Rectum (tissue), 1 donor: Measurements from ENCODE around the gene TATDN2.

- PRO-cap: bidirectional peak, plus-strand start at chr3:10248497, minus-strand start at chr3:10248257
These were observed at the start of gene TATDN2 for GRCh38 chr3:10248415-10249291. TSS of gene TATDN2 (plus strand) at chr3:10248459.

- PRO-cap: no peak
These were observed 13.6 kb downstream of the GHRL start for GRCh38 chr3:10279232-10279523.

- PRO-cap: no peak
These were observed 41.4 kb downstream of the ATP2B2 start for GRCh38 chr3:10463965-10464489.

DNA sequence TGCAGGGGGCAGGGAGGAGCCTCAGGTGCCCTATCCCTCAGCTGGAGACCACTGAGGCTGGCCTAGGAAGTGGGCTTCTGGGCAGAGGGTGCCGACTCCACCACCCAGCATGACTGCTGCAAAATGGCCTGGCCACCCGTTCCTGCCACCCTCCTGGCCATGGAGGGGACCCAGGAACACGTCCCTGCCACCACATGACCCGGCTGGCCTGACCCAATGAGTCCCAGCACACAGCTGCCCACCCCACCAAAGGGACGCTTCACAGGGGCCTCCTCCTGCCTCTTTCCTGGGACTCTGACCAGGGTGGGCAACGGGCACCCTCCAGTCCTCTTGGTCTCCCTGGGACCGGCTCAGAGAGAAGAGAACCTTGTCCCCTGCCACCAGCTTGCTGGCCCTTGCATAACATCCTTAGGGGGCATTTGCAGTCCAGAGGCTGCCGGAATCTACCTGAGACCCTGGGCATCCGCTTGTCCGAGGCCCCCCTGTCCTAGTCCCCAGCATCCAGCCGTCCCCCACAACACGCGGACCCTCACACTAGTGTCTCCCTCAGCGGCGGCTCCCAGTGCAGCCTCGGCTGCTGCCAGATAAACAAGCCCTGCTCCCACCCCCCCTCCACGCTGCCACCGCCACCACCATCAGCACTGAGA is 554 bp downstream of the ATP2B2 start:
- PRO-cap: no peak

GRCh38 chr3:10508438-10509037 is 3.2 kb upstream of the ATP2B2 start:
- PRO-cap: no peak

- PRO-cap: no peak
These were observed 13.3 kb downstream of the SLC6A1 start for GRCh38 chr3:11005844-11006193.

- PRO-cap: no peak
These were observed 18.3 kb downstream of the SLC6A1 start for GRCh38 chr3:11010726-11011314.

DNA sequence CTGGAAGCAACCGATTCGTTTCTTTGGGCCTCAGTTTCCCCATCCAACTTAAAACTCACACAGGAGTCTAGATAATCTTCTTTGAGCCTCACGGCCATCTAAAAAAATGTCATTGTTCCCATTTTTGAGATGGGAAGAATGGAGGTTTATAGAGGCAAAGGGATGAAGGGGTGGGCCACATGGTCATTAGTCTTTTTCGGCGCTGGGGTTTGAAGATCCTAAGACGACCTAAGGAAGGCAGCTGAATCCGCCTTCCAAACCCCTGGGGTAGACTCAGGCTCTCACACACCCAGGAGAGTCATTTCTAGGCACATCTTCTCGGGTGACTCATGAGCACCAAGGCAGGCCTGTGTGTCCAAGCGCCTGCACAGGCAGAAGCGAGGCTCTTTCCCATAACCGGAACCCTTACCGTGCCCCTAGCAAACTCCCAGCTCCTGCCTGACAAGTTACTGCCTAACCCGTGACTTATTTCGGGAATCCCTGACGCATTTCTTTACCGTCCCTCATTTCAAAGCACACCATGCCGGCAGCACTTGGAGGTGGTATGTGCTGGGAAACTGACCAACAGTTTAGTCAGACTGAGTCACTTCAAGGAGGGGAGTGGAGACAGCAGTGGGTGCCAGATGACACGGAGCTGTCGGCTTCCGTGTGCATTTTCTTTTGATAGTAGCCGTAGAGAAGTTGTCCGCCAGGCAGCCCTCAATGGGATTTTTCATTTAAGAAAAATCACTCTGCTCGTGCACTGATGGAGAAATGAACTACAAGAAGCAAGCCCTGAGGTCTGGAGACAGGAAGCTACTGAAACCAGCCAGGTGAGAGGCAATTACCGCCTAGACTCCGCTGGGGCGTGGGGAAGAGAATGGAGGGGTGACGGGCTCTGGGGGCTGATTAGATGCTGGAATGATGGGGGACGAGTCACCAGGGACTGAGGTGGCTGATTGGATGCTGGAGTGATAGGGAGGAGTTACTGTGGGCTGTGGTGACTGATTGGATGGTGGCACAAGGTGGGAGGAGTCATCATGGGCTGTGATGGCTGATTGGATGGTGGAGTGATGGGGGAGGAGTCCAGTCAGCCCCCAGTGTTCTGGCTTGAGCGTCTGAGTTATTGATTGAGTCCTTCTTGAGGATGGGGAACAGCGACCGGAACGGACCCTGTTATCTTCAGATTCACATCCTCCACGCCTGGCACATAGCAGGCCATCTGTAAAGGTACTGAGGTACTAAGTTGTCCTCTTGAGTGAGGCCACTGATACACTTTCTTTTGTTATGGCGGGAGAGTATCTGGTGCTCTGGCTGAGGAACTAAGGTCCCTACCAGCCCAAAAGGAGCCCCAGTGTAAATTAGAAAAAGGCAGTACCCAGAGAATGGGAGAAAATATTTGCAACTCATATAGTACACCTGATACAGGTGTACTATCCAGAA is 17.2 kb upstream of the HRH1 start:
- PRO-cap: bidirectional peak, plus-strand start at position 1,123 of the sequence, minus-strand start at position 890 of the sequence

DNA sequence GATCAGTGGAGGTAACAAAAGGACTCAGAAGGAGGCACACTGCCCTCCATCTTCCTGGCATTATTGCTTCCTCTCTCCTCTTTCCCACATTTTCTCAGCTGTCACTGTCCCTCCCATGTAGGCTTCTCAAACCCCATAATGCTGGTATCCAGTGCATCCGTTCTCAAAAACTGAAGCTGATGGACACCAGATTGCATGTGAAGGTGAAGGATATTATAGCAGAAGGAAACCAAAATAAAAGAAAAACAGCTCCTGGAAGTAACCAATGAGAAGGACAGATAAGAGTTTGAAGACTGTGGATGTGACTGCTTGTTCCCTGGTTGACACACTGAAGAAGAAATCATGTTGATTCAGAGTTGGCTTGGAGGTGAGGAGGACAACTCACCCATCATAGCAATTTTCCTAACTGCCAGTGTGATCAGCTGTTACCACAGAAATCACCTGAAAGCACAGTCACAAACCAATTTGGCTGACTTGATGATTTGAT is 9.9 kb downstream of the ATG7 start:
- PRO-cap: no peak

- PRO-cap: no peak
These were observed 126.5 kb downstream of the VGLL4 start for GRCh38 chr3:11517055-11517764.

DNA sequence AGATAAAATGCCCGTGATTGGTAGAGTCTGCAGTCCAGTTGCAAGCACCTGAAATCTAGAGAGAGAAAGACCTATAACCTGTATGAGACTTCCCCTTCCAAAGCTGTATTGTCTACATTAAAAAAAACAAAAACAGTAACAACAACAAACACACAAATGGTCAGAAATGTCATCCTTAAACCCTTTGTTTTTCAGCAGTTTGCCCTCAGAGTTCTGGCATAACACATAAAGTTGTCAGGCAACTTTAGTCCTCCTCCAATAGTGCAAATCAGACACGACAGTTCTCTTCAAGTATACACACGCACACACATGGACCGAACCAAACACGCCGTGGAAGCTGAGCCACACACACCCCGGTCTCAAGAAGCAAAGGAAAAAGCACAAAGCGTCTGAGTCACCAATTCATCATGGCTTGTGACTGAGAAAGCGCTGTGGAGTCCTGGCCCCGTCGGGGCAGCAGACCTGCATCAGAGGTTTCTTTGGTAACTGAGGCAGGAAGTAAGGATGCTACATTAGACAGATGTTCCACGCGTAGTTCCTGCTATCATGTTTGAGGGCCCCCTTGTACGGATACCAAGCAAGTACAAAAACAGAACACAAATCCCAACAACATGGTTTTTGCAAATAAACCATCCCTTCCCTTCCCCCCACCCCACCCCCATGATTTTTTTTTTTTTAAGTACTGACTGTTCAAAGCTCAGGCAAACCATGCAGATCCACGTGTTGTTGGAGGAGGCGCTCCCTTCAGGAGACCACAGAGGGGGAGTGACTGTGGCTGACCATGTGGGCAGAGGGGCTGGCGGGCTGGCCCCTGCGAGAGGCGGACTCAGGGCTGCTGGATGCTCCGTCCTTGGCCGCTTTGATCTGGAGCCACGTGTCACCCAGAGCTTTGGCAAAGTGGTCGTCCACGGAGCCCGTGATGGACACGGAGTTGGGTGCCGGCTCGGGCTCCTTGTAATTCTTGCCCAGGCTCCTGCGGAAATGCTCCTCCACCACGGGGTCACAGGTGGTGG is 85.6 kb downstream of the VGLL4 start:
- PRO-cap: no peak

DNA sequence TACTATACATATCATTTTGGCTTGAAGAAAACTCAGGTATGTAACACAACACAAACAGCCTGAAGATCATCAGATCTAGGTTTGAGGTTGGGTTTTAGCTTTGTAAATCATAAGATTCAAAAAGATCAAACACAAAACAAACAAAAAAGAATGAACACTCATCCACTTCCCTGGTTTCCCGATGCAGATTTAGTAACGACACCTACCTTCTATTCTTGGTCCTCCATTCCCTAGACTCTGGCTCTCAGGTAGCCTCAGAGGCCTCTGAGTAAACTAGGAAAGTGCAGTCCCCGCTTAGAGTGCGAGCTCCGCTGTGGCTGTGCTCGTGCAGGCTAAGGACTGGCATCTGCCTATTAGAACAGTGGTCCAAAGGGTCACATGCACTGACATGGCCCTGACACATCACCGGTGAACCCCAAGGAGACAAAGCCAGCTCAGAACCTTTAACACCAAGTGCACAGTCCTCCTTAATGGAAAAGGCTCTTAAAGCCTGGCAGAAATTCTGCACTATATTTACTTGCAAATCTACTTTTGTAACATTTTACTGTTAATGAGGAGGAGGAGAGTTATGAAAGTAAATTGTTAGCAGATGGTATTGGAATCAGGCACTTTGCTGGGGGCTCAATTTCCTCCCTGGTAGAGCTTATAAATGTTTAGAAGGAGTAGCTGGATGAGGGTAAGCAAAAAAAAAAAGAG is 31.2 kb downstream of the VGLL4 start:
- PRO-cap: no peak

DNA sequence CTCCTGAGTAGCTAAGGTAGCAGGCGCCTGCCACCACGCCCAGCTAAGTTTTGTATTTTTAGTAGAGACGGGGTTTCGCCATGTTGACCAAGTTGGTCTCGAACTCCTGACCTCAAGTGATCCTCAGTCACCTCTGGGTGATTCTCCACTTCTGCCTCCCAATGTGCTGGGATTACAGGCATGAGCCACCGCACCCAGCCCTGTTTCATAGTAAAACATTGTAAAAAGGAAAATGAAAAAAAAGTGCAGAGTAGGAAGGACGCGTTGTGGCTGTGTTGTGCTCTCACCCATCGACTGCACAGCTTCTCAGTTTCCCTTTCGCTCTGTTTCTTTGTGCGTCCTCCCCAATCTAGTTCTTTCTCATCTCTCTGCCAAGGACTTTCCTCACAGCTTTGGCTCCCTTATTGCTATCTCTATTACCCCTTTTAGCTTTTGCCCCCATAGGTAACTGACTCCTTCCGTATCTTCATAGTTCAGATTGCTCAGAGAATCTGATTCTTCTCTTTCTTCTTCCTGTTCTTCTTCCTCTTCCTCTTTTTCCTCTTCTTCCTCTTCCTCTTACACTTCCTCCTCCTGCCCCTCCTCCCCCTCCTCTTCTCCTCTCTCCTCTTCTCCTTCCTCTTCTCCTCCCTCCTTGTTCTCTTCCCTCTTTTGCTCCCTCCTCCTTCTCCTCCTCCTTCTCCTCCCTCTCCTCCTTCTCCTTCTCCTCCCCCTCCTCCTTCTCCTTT is 81.0 kb upstream of the VGLL4 start:
- PRO-cap: no peak

- PRO-cap: no peak
These were observed 10.5 kb downstream of the TIMP4 start for GRCh38 chr3:12148109-12148777.

DNA sequence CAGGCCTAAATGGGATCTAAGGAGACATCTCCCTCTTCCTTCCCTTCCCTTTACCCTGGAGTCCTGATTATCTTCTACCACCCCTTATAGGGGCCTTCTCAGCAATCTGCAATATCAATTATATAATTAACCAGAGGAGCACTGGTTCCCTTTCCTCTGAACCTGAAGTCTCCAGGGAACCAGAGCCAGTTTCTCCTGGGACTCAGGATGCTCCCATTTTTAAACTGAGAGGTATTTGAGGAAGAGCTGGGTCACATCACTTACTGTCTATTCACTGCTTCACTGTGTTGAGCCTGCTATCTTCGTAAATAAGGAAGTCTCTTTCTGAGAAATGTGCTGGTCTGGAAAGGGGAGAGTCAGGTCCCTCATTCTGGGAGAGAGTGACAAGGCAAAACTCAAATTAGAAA is 11.3 kb upstream of the TIMP4 start:
- PRO-cap: no peak

GRCh38 chr3:12265847-12266379 is 23.0 kb upstream of the PPARG start:
- PRO-cap: no peak

DNA sequence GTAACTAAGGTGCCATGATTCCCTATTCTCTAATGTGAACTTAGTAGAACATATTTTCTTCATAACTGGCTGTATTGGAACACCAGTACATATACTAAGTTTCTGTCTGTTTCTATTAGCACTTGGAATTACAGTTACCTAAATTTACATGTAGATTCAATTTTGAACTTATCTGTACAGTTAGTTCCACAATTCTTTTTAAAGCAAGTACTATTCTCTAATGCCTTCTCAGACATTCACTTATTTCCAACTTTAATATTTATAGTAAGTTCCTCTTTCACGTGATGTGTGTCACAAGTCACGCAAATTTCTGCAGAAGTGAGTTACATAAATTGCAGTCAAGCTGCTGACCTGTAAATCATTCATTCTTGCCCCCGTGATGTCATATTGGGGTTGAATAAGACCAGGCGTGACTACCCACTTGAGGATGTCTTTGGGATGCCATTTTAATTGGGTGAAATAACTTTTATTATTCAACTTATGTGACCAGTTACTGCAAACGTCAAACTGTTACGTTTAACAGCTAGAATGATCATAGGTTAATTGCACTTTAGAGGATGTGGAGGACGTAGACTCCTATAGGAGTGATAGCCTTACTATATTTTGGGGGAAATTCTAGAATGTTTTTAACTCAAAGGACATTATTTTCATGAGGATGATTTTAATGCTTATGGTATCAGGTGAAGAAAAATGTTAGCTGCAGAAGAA is 15.1 kb downstream of the PPARG start:
- PRO-cap: no peak

DNA sequence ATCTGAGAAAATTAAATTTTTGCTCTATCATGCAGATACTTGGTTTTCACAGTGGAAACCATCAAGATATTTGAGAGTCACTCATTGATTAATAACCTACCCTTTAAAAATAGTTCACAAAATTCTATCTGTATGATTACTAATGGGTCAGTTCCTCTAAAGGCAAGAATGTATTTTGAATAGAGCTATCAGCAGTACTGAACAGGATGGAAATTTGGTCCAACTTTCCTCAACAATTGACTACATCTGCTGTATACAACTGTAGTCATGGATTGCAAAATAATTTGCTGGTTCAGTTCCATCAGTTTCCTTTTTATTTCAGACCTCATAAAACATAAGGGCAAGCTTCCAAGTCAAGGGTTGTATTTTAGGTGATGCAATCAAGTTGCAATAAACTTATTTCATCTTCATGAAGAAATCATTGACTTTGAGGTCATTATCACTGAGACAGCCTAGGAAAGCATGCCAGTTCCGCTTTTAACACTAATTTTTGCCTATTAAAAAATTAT is 90.5 kb upstream of the TSEN2 start:
- PRO-cap: no peak

- PRO-cap: no peak
These were observed 58.0 kb upstream of the TSEN2 start for GRCh38 chr3:12426189-12426735.

DNA sequence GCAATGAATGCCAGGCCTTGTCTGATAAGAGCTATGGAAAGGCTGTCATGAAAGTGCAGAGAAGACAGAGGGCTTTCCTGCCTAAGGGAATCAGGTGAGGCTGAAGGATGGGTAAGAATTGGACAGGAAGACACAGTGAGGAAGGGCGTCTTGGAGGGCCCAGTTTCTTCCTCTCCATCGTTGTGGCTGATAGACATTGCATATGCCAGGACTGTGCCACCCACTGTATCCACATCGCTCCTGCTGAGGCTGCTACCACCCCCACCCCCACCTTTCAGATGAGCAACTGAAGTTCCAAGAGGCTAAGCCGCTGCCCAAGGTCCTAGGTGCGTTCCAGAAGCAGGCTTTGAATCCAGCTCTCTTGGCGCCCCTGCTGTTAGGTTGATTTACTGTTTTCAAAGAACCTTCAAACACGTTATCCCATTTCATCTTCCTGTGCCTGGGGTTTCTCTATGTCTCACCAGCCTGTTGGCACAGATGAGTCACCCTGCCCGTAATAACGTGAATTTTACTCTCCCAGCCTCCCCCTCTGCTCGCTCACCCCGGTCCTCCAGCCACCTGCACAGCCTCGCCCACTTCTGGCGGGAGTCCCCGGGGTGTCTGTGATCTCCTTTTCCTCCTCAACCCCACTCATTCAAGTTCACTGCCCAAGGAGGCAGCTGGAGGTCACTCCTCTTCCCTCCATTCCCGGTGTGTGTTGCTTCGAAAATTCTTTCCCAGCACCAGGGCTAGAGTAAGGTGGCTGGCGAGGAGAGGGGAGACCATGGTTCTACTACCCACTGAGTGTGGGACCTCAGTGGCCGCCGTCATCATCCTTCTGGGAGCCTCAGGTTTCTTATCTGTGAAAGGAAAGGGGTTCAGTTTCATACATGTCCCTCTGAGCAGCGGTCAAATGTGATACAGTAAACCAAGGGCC is 13.0 kb upstream of the TSEN2 start:
- PRO-cap: bidirectional peak, plus-strand start at position 650 of the sequence, minus-strand start at position 435 of the sequence